ENCODE measurements around a stretch of chr14.

DNA sequence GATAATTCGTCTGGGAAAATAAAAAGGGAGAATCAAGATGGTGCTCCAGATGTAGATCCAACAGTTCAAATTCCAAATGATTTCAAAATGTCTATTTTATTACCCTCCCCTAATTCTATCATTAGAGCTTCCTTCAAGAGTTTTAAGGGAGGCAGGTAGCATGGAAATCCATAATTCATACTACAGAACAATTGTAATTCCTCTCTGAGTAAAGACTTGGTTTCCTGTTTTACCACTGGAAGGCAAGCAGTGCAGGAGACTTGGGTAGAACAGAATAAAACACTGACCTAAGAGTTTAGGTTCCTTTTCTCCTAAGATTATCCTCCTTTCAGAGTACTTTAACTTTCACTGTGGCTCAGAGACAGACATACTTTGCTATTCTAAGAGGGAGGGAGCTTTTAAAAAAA, 10.0 kb downstream of the METTL3 start:
- PRO-cap, 2 experiments: no peak in any of the 2 experiments

DNA sequence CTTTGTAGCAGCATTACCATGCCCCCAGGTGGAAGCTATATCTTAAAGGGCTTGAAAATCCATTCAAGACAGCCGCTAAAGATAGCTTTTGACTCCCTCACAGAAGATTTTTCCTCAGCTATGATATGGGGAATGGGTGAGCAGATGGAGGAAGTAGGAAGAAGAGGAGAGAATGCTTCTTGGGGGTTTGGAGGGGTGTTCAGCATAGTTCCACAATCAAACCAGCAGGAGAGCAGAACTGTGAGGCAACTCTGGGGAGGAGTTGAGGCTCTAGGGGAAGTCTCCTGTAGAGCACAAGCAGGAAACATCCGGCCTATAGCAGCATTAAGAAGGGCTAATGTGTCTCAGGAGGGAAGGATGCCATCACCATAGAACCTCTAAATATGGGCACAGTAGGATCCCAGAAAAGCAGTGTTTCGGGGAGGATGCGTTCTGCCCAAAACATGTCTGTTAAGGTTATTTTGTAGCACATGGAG, 8.4 kb upstream of the SALL2 start:
- PRO-cap, 2 experiments: no peak in any of the 2 experiments

DNA sequence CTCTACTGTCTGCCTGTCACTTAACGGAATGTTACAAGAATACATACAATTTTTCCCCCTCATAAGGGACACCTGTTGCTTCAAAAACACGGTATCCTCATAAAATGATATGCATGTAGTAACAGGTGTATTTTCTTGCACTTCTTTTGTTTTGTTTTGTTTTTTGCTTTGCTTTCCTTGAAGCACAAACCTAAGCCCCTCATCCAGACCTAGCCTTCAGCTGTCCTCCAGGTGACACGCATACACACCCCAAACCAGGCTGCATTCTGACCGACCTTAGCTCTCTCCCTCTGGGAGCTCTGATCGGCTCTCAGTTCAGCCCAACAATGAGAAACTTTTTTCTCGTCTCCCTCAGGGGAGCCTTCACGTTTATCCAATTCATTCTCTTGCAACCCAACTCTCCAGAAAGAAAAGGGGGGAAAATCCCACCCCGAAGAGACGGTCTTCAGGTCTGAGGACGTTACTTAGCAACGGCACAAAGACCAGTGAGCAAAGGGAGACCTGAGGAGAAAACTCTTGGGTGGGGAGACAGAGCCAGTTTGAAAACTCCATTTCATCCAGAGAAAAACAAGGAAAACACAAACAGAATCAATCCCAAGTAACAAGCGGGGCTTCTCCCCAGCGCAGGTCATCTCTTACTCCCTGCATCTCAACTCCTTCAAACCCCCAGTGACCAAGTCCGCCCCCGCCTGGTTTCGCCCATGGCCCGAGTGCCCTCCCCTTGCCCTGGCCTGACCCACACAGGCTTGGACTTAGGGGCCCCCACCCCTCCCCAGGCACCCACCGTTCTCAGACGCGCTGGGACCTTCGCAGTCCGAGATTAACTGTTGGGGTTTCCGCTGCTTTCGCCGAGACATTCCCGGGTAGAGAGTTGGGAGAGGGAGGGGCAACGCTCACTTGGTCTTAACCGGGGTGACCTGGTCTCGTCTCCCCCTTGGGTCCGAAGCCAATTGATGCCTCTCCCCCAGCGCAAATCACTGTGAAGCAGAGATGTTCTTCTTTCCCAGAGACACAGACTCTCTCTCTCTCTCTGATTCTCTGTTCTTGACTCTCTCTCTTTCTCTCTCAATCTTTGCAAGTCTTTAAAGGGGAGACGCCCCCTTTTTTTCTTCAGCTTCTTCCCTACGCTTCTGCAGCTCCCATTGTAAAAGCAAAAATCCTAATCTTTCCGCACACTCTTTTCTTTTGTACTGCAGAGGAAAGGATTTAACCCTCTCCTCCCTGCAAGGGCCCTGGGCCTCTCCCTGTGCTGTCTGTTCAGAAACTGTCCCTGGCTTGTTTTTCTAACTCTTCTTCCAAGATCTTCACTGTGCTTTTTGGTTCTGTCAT, 10.4 kb upstream of the SALL2 start:
- PRO-cap, 2 experiments: peak in 1 of 2 experiments; most common plus-strand start position 510 of the sequence (in 1); most common minus-strand start position 328 of the sequence (in 1)

DNA sequence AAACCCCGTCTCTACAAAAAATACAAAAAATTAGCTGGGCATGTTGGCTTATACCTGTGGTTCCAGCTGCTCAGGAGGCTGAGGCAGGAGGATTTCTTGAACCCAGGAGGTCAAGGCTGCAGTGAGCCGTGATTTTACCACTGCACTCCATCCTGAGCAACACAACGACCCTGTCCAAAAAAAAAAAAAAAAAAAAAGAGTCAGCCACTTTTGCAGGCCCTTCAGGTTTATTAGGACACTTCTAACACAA, 269 bp downstream of the OR4E1 start:
- PRO-cap, 2 experiments: no peak in any of the 2 experiments

GRCh38 chr14:21860945-21861612, 187.5 kb upstream of the OR4E1 start:
- PRO-cap, 2 experiments: no peak in any of the 2 experiments

GRCh38 chr14:21894253-21894537, 220.6 kb upstream of the OR4E1 start:
- PRO-cap, 2 experiments: no peak in any of the 2 experiments

DNA sequence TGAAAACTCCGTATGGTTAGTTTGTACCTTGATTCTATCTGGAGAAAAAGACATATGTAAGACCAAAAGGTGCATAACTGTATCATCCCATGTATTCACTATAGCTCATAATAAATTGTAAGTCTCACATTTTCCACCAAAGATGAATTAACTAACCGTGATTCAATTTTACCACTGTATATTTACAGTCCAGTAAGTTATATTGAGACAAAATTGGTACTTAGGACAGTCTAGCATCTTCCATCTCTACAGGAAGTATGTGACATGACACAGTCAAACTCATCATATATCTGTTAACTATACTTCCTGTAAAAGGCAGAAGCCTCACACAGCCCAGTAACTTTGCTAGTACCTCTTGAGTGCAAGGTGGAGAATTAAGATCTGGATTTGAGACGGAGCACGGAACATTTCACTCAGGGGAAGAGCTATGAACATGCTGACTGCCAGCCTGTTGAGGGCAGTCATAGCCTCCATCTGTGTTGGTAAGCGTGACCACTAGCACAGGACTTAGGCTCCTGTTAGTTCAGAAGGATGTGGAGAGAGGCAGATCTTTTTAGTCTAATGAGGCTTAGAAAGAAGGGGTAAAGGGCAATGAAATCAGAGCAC, 333.7 kb upstream of the OR4E1 start:
- PRO-cap, 2 experiments: no peak in any of the 2 experiments

- PRO-cap, 2 experiments: no peak in any of the 2 experiments
These were observed 397.6 kb upstream of the OR4E1 start for GRCh38 chr14:22071093-22071656.

DNA sequence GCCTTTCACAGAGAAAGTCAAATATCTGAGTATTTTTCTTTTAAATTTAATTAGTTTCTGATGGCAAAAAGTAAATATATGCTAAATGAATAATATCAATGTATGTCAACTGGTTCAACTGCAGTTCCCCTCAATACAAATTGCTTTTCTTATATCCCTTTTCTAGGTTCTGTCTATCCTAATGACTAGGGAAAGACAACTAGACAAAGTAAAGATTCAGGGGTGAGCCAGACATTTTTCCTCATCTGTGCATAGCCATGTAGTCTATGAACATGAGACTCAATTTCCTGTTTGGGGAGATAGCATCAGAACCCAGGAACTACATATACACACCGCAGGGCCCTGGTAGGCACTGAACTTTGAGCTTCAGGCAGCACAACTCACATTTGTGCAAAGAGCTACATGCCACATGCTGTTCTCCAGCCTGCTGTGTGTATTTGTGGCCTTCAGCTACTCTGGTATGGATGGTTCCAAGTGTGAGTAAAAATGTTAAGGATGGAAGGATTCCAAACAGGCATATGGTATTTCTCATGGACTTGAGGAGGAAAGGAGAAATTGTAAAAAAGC, 422.1 kb upstream of the OR4E1 start:
- PRO-cap, 2 experiments: no peak in any of the 2 experiments

DNA sequence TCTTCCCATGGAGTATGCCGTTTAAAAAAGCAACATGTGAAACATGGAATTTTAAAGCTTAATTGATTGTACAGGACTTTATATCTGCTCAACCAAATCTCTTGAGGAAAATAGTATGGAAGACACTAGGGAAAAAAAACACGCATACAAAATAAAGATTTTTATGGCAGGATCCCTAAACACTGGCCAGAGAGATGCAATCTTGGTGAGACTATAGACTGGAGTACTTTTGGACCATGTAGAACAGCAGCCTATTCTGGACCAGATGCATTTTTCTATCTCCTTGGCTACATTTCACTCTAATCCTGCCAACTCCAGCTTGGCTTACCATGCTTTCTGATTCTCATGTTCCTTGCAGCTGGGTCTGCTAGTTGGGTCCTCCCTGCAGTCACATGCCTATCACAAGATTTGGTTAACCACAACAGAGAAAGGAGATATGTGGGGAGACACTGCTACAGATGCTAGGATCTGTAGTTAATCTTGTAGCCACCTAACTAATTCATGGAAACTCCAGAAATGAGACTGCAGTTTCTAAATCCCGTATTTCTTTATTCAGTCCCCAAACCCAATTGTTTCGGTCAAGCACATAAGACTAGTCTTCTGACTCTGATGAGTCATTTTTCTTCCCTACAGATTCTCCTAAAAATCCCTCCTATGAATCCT, 410.8 kb downstream of the DAD1 start:
- PRO-cap, 2 experiments: no peak in any of the 2 experiments

GRCh38 chr14:22265651-22266225, 323.3 kb downstream of the DAD1 start:
- PRO-cap, 2 experiments: no peak in any of the 2 experiments

- PRO-cap, 2 experiments: no peak in any of the 2 experiments
These were observed 95.9 kb downstream of the DAD1 start for GRCh38 chr14:22493147-22493497.

DNA sequence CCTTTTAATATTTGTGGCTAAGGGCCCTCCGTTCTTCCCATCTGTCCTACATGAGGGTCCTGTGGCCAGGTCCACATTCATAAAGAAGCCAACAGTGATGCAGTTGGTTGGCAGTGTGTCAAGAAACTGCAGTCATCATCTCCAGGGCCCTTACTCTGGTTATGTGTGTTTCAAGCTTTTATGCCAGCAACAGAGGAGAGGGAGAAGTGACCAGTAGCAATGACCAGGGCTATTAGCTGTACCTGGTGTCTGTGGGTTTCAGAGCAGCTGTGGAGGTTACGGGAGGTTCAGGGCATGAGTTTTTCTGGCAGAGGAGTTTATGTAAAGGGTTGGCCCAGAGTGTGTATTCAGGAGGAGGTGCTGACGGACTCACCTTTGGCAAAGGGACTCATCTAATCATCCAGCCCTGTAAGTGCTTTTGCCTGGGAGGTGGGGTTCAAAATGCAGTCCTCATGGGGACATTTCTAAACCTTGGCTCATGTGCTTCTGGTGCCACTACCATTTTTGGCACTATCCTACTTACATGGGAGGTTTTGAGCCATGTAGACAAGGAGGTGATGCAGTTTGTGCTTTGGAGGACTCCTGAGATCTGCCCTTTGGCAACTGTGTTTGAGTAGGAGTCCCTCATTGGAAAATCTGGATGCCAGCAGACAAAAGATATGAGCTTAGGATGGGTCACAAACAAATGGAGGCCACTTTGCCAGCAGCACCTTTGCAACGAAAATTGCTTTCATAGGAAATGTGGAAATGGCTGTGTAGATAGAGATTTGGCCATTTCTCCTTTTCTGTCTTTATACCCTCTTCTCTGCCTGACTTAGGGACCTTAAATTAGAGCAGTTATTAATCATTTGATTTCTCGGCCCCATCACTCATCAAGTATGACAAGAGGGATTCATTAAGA, 95.2 kb downstream of the DAD1 start:
- PRO-cap, 2 experiments: no peak in any of the 2 experiments

- PRO-cap, 2 experiments: no peak in any of the 2 experiments
These were observed 41.1 kb downstream of the DAD1 start for GRCh38 chr14:22547937-22548384.

DNA sequence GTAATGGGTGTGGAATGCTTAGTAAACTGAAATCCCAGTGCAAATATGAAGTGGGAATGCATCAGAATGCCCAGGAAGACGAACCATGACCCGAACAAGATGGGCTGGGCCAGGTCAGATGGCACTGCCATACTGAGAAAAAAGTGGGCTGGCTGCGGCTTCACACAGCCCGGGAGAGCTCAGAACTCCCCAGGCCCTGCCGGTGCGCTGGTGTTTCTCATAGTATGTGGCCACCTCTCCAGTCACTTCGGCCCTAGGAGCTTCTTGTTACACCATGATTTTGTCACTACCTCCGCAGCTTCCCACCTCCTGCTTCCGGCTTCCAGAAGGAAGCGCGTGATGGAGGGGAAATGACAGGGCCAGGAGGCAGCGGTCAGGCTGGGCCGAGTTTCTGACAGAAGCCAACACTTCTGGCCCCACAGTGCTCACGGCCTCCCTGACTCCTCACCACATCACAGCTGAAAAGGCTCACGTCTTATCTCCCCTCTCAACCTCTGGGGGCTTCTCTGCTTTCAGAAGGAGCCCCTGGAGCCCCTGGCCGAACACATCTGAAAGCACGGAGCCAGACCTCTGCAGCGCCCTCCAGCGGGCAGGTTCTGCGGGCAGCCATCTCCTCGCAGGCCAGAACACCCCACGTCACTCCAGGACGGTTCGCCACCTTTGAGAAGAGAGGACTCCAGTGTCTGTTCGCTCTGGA, 30.7 kb downstream of the DAD1 start:
- PRO-cap, 2 experiments: no peak in any of the 2 experiments

GRCh38 chr14:22588020-22588772, 828 bp downstream of the DAD1 start:
- PRO-cap, 2 experiments: no peak in any of the 2 experiments

GRCh38 chr14:22821936-22823137, 7.1 kb upstream of the SLC7A7 start:
- PRO-cap, 2 experiments: no peak in any of the 2 experiments

GRCh38 chr14:22872234-22872873, 814 bp downstream of the LRP10 start:
- PRO-cap, 2 experiments: peak in 1 of 2 experiments; most common minus-strand start chr14:22872607 (in 1)

- PRO-cap, 2 experiments: no peak in any of the 2 experiments
These were observed 1.3 kb downstream of the LRP10 start for GRCh38 chr14:22872874-22873275.

DNA sequence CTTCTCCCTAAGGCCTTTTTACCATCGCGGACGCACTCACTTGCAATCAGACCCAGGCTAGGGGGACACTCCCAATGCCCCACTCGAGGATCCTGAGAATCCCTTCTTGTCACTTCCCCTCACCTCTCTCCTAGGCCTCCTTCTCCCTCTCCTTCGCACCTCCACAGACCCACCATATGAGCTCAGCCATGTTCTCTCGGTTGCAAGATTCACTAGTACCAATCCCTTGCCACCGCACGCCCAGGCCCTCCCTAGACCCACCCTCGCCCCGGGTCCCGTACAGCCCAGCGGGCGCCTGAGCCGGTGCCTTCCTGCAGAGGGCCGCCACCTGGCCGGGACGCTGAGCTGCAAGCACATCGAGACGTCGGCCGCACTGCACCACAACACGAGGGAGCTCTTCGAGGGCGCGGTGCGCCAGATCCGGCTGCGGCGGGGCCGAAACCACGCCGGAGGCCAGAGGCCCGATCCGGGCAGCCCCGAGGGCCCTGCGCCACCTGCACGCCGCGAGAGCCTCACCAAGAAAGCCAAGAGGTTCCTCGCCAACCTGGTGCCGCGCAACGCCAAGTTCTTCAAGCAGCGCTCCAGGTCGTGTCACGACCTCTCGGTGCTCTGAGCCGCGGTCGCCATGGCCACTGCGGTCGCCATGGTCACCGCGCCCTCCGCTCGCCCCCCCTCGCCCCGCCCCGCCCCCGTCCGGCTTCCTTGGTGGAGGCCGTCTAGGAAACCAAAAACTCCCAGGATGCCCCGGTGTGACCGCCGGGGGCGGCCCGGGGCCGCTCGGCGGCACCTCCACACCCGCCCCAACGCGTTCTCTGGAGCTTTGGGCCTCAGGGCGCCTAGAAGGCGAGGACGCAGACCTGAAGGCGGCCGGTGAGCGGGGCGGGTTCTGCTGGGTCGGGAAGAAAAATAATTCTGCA, 3.5 kb downstream of the REM2 start:
- PRO-cap, 2 experiments: no peak in any of the 2 experiments

All from cerebral cortex (tissue), 2 donors.